Aorta (tissue), 1 donor: ENCODE measurements around a stretch of chr15.

GRCh38 chr15:57476200-57476725 is 100.0 kb downstream of the CGNL1 start:
- PRO-cap = no peak

DNA sequence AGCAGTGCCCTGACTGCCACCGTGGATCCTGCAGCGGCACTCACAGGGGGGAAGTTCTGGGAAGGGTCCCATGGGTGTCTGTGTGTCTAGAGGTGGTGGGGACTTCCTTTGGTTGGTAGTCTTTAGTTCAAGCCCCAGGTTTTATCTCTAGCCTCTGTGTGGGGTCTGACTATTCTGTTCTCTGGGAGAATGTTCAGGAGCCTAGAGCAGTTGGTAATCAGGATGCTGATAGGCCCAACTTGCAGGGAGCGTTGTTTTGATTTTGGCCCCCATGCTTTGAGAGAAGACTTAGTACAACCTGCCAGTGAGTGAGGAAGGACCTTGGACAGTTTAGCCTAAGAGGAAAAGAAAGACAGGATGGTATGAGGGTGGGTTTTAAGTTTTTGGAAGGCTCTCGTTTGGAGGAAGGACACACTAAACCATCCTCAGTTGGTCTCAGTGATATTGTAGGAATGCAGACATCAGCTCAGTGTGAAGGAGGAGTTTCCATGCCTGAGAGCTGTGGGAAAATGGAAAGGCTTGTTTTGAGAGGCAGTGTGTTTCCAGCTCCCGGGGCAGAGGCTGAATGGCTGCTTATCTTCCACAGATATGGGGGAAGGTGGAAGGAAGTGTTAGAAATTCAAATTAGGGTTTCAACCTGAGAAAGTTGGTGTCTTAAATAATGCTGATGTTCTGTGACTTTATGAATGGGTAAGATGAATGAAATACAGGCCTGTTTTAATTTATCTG is 89.7 kb upstream of the MYZAP start:
- PRO-cap = no peak

GRCh38 chr15:57516518-57517199 is 75.0 kb upstream of the MYZAP start:
- PRO-cap = no peak

DNA sequence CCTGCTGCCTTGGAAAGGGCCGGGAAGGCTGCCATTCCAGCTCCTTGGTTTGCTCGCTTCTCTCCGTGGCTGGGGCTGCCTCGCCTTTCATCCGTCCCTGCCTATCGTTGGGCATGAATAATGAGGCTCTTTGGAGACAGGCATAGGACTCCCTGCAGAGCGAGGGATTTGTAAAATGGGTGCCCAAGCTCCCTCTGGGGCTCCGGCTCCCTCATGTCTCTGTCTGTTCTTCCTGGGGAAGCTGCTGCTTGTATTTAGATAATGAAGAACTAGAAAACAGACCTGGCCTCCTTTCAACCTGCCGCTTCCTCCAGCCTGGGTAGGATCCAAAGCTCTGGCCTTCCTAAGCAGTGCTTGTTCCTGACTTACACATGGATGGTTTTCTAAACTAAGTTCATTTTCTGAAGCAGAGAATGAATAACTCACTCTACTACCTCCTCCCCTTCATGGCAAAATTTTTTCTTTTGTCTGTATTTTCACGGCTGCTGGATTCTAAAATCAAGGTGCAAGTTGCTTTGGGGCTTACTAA is 37.0 kb upstream of the MYZAP start:
- PRO-cap = no peak

GRCh38 chr15:57635248-57635963 is 43.7 kb downstream of the MYZAP start:
- PRO-cap = no peak

- PRO-cap = unidirectional peak, minus-strand start at chr15:58066408
Measured at GRCh38 chr15:58066318-58067188, 1.0 kb upstream of the ALDH1A2 start.

DNA sequence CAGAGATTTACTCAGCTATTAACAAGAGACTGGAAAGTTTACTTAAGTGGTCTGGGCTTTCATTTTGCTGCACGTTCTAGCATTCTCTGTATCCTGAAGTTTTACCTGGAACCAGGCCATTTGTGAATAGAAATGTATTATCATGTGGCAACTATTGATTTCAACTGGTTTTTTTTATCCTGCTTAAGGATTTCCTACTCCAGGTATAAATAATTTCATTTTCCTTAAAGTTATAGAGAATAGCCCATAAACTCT is 1.1 kb downstream of the AQP9 start:
- PRO-cap = no peak

DNA sequence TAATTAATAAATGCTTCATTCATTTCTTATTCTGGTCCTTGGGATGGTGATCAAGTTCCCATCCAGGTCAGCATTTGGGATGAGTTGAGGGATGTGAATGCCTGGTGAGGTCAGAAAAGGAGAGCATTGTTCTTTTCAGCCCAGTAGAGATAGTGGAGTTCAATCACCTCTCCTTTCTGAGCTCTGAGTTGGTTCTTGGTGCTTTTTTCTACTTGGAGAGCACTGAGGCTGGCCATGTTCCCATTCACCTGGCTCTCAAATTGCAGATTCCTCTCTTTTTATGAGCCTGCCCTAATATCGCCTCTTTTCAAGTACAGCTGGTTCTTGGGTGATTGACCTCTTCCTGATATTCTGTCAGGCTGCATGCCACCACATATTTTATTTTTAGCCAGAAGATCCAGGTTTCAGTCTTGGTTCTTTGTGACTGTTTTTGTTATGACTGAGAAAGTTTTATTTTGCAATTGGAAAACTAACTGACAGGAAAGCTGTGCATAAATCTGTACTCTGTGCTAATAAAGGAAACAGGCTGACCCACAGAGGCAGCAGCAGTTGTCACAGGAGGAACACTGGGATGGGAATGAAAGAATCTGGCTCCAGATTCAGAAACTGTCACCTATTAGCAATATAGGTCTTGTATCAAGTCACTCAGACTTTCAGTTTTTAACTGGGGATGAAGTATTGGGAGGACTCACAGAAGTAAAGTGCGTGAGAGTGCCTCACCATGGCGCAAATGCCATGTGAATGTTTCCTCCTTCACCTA is 10.6 kb downstream of the AQP9 start:
- PRO-cap = no peak

DNA sequence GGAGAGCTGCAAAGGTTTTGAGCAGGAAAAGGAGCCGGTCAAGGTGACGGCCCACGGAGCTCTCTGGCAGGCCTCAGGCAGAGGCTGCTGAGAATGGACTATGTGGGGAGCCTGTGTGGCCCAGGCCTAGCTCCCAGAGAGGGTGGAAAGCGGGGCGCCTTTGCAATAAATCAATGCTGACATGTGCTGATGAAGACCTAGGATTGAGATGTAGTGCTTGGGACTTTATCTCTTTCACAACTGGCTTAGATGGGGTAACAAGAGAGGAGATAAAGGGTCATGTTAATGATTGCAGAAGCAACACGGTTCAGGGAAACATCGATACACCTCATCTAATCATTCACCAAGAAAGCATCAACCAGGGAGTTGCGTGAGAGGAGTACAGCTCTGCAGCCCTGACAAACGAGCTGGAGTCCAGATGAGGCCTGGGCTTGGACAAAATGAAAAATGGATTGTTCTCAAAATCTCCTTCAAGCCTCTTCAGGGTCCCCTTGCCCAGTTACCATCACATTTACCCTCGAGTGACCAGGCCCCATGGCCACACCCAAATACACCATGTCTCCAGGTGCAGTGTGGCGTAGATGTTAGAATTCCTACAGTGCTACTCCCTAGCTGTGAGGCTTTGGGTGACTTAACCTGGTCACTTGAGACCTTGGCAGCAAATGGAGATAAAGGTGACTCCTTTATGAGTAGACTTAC is 146.5 kb upstream of the LIPC start:
- PRO-cap = no peak

GRCh38 chr15:58297523-58297959 is 134.2 kb upstream of the LIPC start:
- PRO-cap = no peak

GRCh38 chr15:58444938-58445282 is 13.1 kb downstream of the LIPC start:
- PRO-cap = no peak

DNA sequence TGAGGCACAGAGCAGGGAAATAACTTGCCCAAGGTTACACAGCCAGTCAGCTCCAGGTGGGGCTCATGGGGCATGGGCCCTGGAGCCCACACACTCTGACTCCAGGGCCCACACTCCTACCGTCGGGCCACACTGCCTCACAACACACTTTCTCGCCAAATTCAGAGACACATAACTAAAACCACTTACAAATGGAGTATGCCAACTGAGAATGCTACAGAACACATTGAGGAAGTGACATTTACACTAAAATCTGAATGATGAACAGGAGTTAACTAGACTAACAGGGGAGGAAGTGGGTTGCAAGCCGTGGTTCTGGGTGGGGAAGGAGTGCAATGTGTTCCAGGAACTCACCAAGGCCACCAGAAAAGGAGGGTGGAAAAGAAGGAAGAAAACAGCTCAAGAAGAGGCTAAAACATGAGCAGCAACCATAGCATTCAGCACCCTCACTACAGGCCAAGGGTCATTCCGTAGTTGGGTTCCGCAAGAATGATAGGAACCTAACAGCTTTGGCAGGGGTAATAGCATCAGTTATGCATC is 52.9 kb downstream of the LIPC start:
- PRO-cap = no peak

- PRO-cap = no peak
Measured at GRCh38 chr15:58485136-58485582, 53.4 kb downstream of the LIPC start.

DNA sequence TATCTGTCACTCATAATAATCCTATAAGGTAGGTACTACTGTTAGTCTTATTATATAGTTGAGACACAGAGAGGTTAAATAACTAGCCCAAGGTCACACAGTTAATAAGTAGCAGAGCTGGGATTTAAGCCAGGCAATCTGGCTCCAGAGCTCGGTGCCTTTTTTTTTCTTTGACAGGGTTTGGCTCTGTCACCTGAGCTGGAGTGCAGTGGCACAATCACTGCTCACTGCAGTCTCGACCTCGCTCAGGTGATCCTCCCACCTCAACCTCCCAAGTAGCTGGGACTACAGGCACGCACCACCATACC is 96.5 kb downstream of the LIPC start:
- PRO-cap = no peak

DNA sequence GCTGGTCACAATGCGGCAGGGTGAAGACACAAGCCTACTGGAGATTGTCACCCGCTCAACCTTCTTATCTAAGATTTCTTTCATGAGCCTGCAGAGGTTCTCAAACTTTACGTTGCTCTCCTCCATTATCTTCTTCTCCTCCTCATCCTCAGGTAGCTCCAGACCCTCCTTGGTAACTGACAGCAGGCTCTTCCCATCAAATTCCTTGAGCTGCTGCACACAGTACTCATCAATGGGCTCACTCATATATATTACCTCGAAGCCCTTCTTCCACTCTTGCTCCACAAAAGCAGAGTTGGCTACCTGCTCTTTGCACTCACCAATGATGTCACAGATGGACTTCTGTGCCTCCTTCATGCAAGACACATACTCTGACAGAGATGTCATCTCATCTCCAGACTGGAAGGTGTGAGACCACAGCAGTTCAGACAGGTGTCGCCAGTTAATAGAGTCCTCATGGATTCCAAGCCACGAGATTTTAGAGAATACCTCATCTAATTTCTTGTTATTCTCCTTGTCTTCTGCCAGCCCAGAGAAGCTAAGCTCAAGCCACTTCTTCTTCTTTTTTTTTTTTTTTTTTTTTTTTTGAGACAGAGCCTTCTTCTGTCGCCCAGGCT is 58.3 kb downstream of the ADAM10 start:
- PRO-cap = no peak

GRCh38 chr15:58760462-58760903 is 10.6 kb upstream of the MINDY2 start:
- PRO-cap = no peak

- PRO-cap = no peak
Measured at GRCh38 chr15:58833404-58834307, 62.6 kb downstream of the MINDY2 start.

GRCh38 chr15:59083953-59084488 is 20.9 kb upstream of the CCNB2 start:
- PRO-cap = no peak

DNA sequence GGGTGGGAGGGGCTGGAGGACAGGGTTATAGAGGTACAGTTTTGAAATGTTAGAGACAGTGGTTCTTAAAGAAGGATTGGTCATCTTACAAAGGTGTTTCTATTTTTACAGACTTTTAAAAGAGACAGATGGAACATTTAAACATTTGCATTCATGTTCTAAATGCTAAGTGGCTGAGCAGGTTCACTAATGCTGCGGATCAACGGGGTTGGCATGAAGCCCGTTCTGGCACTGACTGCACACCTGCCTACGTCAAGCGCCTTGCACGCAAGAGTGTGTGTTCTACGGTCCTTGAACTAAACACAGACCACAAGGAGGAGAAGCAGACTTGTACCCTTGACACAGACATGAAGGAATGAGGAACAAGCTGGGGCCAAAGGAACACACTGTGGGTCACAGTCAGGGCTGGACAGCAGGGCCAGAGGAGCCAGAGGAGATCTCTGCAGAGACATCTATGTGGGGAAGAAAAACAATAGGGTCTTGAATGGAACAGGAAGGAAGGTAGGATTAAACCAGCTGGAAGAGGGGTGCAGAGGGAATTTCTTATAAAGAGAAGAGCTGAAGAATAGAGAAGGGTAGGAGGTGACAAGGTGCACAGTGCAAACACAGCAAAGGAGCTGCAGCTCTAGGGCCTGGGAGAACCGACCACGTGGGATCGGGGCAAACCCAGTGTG is 47.9 kb upstream of the LDHAL6B start:
- PRO-cap = no peak

DNA sequence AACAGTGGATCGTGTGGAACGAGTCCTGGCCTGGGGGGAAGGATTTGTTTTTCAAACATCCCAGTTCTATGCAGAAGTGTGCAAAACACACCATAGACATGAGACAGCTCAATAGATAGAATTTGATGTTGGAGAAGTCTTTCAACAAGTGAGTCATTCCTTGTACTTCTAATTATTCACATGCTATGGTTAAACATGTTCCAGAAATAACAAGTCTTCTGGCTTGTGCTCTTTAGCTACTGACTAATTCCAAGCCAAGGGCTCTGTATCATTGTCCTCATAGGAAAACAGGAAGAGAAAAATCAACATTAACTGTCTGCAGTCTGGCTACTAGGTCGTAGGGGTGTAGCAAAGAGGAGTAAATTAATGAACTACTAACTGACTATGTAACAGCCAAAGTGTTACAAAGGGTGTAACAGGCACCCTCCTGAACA is 25.8 kb downstream of the LDHAL6B start:
- PRO-cap = no peak